SK-N-DZ (cell line): Measurements from ENCODE around the gene PARP8.

GRCh38 chr5:42798036-42798711 lies 13.5 kb downstream of the SELENOP start:
RAMPAGE:
- cytosol, long total RNA = no peak
- nucleus, long total RNA = no peak

DNA sequence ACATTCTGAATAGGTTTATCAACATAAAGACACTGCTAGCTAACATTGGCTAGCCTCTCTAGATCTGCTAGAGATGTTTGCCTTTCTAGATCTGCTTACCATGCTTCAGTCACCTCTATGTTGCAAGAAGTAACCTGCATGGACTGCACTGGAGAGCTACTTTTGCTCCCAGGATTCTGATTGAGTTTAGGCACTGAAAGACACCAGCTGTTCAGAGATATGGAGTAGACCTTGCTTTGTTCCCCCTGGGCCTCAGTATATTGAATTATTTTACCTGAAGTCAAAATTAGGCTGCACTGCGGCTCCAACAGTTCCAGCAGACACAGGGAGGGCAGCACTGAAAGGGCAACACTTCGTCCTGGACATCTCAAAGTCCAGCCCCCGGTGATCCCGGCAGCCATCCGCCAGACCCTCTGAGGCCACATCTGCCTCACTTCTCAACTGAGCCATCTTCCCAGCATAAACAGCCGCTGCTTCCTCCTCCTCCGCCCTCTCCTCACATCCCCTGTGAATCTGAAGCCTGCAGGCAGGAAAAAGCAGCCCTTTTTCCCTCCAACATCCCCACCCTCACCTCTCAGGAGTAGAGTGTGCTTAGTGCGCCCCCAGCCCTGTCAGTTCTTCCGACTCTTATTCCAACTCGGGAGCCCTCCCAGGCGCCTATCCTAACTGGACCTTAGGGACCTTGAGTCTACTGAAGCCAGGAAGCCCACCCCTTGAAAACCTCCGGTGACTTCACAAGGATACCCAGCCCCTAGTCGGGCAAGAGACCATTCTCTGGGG lies 30.2 kb downstream of the ANXA2R start:
RAMPAGE:
- cytosol, long total RNA = no peak
- nucleus, long total RNA = no peak

DNA sequence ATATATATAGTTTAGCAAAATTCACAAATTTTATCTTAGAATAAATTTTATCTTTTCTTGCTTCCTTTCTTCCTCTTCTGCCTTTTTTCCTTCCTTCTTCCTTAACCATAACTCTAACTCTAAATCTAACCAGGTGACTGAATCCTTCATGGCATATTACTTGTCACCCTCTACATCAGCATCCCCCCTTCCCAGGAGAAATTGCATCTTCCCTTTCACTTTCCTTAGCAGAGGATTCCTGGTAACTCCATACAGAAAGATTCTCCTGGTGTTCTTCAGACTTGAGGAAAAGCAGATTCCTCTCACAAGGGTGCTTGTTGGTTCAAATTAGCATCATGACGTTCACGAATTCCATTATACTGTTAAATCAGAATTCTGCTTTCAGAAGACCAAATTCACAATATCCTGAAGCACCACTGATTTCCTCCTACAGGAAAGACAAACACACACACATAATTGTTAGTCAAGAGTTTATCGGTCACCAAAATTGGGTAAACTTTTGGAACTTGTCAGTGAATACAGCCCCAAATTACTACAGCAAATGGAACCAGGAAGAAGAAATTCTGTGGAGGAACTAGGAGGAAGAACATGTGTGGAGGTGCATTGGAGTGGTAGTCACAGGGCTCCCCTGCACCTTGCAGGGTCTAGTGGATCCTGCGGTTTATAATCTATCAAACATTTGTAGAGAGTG lies 25.2 kb downstream of the ANXA2R start:
RAMPAGE:
- cytosol, long total RNA = no peak
- nucleus, long total RNA = no peak

GRCh38 chr5:43018800-43019222 lies 21.3 kb downstream of the ANXA2R start:
RAMPAGE:
- cytosol, long total RNA = no peak
- nucleus, long total RNA = no peak

DNA sequence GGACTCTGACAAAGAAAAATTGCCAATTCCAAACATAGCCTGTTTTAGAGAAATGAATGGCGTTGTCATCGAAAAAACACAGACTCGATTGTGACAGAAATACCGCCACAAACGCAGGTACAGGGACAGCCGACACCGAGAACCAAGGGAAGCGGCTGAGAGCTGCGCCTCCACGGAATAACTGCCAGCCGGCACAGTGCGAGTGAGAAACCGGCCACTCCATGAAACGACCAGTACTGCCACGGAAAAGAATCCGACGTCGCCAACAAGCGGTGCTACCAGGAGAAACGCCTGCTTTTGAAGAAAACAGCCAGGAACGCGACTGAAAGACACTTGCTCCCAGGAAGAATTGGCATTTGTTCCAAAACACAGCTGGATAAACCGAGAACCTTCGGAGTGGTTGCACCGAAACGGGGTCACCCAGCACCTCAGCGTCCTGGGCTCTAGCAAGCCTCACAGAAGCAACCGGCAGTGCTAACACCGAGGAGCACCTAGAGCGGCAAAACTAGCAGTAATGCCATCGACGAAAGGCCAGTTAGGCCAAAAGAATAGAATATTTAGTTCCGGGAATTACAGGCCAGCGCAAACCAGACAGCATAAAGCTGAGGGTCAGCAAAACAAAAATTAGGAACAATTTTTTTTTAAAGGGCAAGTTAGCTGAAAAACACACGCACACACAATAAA lies 2.9 kb downstream of the ANXA2R start:
RAMPAGE:
- cytosol, long total RNA = no peak
- nucleus, long total RNA = no peak

DNA sequence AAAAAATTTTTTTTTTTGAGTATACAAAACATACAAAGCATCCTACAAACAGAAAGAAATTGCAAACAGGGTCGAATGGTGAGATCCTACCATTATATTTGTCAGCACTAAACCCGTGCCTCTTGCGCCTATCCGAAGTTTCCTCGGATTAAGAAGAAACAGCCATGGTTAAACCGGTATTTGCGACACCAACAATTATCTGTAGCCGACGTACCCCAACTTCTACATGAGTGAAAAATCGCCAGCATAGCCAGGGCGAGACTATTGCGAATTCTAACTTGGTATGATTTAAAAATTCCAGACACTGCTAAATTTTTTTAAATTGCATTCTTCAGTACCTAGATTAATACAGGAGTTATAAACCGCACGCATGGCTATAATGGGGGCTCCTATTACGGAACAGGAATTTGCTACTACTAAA lies 25.2 kb upstream of the ANXA2R start:
RAMPAGE:
- cytosol, long total RNA = no peak
- nucleus, long total RNA = no peak

DNA sequence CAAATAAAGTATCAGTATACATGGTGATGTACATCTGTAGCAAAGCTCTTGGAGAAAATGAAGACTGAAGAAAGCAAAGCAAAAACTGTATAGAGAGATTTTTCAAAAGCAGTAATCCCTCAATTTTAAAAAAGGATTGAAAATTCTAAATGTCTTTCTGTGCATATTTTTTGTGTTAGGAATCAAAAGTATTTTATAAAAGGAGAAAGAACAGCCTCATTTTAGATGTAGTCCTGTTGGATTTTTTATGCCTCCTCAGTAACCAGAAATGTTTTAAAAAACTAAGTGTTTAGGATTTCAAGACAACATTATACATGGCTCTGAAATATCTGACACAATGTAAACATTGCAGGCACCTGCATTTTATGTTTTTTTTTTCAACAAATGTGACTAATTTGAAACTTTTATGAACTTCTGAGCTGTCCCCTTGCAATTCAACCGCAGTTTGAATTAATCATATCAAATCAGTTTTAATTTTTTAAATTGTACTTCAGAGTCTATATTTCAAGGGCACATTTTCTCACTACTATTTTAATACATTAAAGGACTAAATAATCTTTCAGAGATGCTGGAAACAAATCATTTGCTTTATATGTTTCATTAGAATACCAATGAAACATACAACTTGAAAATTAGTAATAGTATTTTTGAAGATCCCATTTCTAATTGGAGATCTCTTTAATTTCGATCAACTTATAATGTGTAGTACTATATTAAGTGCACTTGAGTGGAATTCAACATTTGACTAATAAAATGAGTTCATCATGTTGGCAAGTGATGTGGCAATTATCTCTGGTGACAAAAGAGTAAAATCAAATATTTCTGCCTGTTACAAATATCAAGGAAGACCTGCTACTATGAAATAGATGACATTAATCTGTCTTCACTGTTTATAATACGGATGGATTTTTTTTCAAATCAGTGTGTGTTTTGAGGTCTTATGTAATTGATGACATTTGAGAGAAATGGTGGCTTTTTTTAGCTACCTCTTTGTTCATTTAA lies 101.8 kb downstream of the NNT start:
RAMPAGE:
- cytosol, long total RNA = no peak
- nucleus, long total RNA = no peak

DNA sequence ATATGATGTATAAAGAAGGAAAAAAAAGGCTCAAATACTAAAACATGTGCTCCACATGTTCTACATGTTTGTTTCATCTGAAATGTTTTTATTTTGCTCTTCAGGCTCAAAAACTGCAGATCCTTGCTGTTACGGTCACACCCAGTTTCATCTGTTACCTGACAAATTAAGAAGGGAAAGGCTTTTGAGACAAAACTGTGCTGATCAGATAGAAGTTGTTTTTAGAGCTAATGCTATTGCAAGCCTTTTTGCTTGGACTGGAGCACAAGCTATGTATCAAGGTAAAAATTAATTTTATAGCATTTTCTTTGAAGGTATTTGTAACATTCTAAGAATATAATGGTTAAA lies 4.2 kb downstream of the MRPS30 start:
RAMPAGE:
- cytosol, long total RNA = no peak
- nucleus, long total RNA = no peak

DNA sequence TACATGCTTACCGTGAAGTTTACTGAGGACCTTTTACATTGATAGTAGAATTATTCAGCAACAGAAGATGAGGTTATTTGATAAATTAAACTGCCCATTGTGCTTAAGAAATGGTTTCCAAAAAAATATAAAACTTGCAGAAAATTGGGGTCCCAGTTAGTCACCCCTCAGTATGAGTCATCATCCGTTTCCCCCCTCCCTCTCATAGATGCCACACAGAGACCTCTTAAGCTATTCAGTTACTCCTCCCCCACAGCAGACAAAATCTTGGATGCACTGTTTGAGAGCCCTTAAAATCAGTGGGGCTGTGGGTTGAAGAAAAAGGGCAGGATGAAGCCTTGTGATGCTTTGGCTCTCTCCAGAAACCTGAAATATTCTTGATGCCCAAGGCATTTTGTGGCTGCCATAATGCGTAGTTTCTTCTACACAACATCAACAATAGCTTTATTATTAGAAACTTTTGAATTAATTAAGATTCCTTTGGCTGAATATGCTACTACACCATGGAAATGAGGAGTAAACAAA lies 133.7 kb downstream of the MRPS30 start:
RAMPAGE:
- cytosol, long total RNA = no peak
- nucleus, long total RNA = no peak

GRCh38 chr5:46193222-46193592 lies 497.0 kb upstream of the HCN1 start:
RAMPAGE:
- cytosol, long total RNA = no peak
- nucleus, long total RNA = no peak

DNA sequence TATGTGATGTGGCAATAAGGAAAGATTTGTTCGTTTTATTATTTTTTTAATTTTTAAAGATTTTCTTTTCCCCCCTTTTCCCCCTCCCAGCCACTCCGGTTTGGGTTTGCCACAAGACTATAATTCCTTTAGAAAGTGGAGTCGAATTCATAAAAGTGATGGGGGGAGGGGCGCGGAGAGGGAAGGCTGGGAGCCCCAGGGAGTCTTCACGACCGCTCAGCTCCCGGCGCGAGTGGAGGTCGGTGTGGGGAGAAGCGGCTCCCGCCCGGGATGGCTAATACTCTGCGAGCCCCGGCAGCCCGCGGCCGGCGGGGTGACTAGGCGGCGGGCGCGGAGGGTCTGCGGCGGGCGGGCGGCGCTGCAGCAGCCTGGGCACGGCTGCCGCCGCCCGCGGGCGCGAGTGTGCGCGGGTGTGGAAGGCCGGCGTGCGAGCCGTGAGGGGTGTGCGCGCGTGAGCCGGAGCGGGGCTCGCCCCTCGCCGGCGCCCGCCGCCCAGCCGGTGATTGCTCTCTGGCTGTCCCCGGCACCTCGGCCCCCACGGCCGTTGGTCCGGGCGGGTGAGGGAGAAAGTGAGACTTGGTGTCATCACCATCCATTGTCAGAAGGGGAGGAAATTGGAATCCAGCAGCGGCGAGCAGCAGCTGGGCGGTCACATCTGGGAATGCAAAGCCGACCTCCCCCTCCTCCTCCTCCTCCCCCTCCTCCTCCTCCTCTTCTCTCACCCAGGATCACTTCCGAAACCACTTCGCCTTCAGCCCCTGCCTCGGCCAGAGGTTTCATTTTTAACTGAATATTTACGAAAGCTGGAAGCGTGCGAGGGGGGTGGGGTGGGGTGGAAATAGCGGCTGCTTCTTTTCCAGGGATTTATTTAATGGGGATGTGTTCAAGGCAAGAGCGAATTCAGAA lies at the start of gene PARP8:
PARP8 (plus strand) TSS at position 413 of the 906 bp plus-strand sequence.
RAMPAGE:
- cytosol, long total RNA = no peak
- nucleus, long total RNA = no peak

RAMPAGE:
- cytosol, long total RNA = no peak
- nucleus, long total RNA = no peak
These were observed 1.3 kb downstream of the PARP8 start for GRCh38 chr5:50667702-50668197.

DNA sequence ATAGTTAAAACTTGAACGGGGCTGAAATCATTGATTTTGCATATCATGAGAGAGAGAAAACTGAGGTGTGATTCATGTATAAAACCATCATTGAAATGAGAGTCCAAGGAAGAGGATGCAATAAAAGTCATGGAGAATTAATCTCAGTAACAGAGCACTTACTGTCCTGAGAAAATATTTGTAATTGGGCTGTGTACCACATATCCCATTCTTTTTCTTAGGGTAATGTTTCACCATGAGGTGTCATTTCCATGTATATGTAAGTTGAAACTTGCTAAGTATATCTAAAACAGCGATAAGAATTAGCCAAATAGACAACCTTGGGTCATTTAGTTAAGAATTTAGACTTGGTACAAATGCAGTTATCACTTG lies 174.2 kb downstream of the PARP8 start:
RAMPAGE:
- cytosol, long total RNA = no peak
- nucleus, long total RNA = no peak

RAMPAGE:
- cytosol, long total RNA = no peak
- nucleus, long total RNA = no peak
These were observed 297.2 kb downstream of the PARP8 start for GRCh38 chr5:50963435-50964236.

DNA sequence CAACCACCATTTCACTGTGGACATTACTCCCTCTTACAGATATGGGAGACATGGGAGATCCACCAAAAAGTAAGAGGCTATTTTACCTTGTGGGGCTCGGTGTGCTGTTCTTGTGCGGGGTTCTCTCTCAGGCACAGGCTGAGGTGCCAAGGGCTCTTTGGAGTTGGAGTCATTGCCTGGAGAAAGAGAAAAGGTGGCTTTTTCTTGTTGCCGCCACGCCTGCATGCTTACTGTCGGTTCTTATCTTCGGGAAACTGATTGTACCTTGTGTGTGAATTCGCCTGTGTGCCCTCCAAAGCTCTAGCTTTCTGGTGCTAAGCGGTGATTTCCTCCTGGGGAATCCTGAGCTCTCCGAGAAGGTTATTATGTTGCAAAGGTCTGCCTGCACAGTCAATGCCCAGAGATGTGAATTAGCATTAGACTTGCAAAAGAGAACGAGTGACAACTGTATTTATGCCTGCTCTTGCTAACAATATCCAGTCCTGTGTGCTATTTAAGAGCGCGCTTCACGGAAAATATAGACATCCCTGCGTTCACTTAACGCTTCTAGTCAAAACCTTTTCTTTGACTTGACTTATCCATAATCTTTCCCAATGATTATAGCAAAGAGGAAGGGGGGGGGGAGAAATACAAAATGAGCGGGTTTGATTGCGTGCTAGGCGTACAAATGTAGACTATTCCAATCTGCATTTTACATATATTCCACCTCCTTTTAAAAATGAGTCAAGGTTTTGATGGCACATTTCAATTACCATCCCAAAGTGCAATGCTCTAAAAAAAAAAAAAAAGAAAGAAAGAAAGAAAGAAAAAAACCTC lies 591 bp downstream of the ISL1 start:
RAMPAGE:
- cytosol, long total RNA = no peak
- nucleus, long total RNA = no peak

DNA sequence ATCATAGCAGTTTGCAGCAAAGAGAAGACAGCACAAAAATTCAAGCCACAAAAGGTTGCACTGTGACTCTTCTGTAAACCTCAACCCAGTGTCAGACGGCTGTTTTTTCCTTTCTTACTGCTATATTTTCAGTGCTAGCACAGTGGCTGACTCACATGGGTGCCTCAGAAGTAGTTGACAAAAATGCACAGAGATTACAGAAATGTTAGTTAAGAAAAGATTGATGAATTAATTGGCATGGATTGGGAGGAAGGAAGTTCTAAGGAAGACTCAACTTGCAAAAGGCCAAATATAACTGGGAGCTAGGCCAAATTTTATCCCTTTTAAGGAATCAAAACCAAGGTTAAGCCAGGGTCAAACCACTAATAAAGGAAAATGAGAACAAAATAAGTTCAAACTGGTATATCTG lies 43.7 kb upstream of the ITGA1 start:
RAMPAGE:
- cytosol, long total RNA = no peak
- nucleus, long total RNA = no peak

GRCh38 chr5:52801270-52801870 lies 13.7 kb downstream of the ITGA1 start:
RAMPAGE:
- cytosol, long total RNA = no peak
- nucleus, long total RNA = no peak

RAMPAGE:
- cytosol, long total RNA = no peak
- nucleus, long total RNA = no peak
These were observed 100.1 kb downstream of the ITGA1 start for GRCh38 chr5:52887688-52888360.

RAMPAGE:
- cytosol, long total RNA = no peak
- nucleus, long total RNA = no peak
These were observed 5.8 kb downstream of the ITGA2 start for GRCh38 chr5:52994901-52995471.

DNA sequence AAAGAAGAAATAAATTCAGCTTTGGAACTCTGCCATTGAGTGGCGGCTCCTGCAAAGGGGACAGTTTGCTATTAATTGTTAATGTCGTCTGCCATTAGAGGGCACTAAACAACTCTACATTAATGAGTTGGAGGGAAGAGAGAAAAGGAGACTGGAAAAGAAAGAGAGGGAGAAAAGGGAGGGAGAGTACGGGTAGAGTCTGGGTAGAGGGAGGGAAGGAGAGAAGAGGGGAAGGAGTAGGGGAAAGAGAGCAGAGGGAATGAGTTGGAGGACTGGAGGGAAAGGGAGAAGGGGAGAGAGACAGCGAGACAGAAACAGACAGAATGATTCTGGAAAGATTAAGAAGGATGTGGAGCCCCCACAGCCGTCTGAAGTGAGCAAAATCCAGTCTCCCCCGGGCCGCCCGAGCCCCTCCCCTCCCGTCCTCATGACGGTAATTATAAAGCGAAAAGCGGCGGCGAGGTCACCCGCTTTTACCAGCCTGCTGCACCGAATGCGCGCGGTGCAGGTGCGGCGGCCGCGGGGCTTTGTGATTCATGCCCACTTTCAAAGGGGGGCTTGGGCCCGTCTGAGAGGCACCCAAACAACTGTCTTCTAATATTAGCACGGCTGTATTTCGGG lies 1.9 kb upstream of the FST start:
RAMPAGE:
- cytosol, long total RNA = no peak
- nucleus, long total RNA = no peak